RPMI7951 (cell line): ENCODE data around the gene C18orf25.

DNA sequence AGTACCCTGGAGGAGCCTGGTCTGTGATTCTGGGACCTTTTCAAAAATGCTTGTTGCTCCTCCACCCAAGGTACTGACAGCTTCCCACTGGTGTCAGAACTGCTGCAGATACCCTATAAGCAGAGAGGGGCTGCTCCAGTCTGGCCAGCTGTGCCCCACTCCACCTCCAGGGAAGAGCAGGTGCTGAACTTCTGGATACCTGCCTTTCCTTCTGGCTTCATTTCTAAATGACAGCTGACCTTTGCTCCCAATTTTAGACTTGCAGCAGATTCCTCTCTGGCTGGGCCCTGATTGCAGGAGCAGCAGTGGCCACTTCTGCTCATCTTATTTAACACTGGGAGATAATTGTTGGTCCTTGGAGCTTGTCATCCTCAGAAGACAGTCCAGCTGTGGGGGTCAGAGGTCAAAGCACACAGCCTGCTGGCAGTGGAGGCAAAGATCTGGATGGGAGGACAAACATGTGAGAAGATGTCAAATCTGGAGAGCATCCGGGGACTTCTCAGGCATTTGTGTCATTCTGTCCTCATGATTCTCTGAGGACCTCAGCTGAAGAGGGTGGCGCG is 38.9 kb downstream of the SETBP1 start:
- RAMPAGE, long total RNA = no peak

GRCh38 chr18:44800286-44800773 is 119.6 kb downstream of the SETBP1 start:
- RAMPAGE, long total RNA = no peak

DNA sequence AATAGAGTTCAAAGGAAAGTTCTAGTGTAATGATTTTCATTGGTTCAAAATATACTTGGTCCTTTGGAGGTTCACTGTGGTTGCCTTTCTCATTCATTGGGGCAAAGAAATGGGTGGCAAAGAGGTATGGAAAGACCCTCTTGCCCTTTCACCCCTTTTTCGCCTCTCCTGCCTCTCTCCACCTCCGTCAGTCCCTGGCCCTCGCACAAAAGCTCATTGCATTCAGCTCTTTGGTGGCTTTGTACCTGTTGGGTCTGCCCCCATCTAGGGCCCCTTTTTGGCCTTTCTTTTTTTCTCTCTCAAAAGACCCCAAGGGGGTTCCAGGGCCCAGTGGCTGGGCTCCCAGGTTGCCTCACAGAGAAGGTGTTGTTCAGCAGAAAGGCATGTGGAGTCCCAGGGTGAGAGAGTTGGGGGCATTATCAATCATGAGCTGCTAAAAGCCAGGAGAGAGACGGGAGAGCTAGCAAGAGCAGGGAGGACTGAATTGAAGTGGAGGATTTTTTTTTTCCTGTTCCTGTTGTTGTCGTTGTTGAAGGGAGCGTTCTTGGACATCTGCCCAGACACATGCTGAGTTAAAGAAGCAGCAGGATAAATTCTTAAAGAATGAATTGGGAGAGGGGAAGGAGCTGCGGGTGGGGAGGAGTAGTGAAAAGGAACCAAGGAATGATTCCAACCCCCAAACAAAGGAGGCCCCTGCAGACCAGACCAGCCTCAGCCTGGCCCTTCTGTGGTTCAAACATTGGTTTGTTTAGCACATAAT is 145.6 kb downstream of the SETBP1 start:
- RAMPAGE, long total RNA = no peak

GRCh38 chr18:45015946-45016338 is 335.3 kb downstream of the SETBP1 start:
- RAMPAGE, long total RNA = no peak

- RAMPAGE, long total RNA = no peak
These were observed 244.8 kb upstream of the SLC14A2 start for GRCh38 chr18:45370227-45371040.

GRCh38 chr18:45503747-45504232 is 111.5 kb upstream of the SLC14A2 start:
- RAMPAGE, long total RNA = no peak

- RAMPAGE, long total RNA = no peak
These were observed 36.3 kb upstream of the SLC14A1 start for GRCh38 chr18:45687654-45688179.

DNA sequence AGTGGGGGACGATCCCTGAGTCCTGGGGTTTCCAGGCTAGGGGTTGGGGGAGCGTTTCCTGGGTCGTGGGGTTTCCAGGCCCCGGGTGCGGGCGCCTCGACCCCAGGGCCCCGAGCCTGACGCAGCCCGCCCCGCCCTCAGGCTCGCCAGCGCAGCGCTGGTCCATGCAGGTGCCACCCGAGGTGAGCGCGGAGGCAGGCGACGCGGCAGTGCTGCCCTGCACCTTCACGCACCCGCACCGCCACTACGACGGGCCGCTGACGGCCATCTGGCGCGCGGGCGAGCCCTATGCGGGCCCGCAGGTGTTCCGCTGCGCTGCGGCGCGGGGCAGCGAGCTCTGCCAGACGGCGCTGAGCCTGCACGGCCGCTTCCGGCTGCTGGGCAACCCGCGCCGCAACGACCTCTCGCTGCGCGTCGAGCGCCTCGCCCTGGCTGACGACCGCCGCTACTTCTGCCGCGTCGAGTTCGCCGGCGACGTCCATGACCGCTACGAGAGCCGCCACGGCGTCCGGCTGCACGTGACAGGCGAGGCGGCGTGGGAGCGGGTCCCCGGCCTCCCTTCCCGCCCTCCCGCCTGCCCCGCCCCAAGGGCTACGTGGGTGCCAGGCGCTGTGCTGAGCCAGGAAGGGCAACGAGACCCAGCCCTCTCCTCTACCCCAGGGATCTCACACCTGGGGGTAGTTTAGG is 12.0 kb downstream of the SIGLEC15 start:
- RAMPAGE, long total RNA = no peak

DNA sequence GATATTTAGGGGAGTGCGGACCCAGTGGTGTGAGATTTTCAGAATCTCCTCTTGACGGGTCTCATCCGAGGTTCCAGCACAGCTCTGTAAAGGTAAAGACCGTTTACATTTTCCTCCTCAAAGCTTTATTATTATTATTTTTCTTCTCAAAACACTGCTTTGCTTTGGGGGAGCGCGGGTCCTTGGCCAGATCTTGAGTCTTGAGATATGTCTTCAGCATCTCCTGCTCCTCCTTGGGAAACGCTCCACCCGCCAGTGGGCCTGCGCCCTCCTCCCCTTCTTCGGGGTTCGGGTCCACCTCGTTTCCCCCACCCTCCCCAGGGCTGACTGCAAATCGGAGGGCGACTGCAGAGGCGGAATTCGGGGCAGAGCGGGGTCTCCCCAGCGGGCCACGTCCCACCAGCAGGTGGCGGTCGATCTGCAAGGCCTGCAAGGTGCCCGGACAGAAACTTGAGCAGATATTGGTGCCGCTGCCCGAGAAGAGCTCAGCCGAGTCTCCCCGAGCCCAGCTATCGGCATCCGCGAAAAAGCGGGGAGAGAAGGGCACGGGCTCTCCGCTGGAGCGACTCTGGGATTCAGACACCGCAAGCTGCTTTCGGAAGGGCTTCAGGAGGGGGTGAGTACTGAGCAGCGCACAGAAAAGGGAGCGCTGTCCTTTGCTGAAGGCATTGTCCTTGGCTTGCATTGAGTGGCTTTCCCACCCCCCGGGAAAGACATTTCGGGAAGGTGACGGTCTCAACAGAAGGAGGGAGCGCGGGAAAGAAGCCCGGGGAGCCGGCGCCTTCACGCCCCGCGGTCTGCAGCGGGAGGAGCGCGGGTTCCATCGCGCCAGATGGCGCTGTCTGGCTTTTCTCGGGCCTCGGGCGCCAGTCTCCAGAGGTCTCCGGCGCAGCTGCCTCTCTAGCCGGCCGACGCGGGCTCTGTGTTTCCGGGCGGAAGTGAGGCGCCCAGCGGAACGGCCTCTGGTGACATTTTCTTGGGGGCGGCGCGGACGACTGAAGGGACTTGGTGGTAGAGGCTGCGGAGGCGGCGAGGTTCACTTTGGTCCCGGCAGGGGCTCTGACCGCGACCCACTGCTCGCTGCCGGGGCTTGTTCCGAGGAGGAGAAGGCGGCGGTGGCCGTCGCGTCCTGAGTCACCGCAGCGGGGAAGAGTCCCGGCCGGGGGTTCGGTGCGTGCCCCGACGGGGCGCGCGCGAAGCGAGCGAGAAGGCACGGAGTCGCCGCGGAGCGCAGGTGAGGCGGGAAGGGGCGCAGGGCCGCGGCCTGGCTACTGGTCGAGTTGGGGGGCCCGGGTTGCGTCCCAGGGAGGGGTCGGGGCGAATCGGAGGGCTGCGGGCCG is at the start of gene C18orf25:
TSS of gene C18orf25 (plus strand) at position 938 of the 1,340 bp plus-strand sequence.
- RAMPAGE, long total RNA = no peak

- RAMPAGE, long total RNA = no peak
These were observed 53.0 kb downstream of the RNF165 start for GRCh38 chr18:46386827-46387134.

DNA sequence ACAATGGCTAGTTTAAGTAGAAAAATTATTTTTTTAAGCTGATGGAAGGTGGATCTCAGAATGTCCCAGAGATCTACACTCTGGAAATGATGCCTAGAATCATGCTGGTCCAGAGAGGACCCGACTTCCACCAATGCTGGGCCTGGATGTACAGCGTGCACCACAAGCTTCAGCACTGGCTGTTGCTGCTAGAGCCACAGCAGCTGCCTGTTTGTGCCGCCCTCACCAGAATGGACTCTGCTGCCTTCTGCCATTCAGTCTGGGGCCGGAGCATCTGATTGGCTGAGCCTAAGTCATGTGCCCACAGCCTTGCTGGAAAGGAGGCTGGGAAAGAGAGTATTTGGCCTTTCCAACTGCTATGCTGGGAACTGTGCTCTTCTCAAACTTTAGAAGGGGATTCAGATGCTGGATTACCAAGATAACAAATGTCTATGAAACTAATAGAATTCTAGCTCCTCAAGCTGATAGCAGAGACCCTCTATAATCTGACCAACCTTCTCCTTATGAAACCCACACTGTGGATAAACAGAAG is 4.0 kb upstream of the LOXHD1 start:
- RAMPAGE, long total RNA = no peak

GRCh38 chr18:46768430-46769023 is 11.7 kb upstream of the ST8SIA5 start:
- RAMPAGE, long total RNA = no peak

DNA sequence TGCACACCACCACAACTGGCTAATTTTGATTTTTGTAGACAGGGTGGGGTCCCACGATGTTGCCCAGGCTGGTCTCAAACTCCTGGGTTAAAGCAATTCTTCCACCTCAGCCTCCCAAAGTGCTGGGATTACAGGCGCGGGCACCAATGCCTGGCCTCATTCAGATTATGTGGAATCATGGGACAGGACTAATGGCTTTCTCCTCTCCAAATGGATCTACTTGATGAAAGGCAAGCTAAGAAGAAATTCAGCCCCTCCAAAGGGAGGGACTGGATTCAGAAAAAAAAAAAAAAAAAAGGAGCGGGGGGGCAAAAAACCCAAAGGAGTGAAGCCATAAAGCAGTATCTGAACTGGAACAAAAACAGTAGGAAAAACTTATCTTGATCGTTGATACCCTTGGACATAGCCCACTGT is 1.7 kb upstream of the HDHD2 start:
- RAMPAGE, long total RNA = no peak

DNA sequence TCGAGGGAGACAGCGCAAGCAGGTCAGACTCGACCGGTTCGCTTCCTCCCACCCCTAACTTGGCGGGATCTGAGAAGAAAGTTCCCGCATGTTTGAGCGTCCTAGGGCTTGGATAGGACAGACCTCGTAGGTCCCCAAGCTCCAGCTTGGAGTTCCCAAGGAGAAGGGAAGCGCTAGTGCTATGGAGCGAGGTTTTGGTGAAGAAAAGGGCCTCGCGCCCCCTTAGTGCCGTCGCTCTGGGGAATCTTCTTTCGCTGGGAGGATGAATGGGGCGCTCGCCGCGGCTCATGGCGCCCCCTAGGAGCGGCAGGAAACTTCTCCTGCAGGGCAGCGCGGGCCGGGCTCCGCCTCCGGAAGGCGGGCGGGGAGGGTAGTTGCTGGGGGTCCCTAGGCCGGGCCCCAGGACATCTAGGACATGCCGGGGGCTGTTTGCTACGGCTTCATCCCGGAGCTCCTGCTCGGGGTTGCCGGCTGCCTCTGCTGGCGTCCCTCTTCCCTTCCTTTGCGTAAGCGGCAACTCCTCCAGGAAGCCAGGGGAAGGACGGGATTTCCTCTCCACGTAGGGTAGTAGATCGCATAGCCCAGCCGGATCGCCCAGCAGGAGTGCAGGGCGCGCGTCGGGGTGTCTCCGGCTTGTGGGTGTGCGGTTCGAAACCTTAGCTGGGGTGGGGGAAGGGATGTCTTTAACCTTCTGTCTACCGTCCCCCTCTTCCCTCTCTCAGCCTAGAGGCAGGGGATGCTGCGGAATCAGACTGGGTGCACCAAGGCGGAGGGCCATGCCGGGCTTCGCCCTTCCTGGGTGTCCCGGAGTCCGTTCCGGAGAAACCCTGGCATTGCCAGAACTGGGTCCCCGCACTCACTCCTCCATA is 11.9 kb upstream of the SKOR2 start:
- RAMPAGE, long total RNA = no peak

- RAMPAGE, long total RNA = no peak
These were observed 51.0 kb downstream of the SMAD2 start for GRCh38 chr18:47879292-47880018.

- RAMPAGE, long total RNA = no peak
These were observed 693 bp upstream of the SMAD2 start for GRCh38 chr18:47930930-47931773.

DNA sequence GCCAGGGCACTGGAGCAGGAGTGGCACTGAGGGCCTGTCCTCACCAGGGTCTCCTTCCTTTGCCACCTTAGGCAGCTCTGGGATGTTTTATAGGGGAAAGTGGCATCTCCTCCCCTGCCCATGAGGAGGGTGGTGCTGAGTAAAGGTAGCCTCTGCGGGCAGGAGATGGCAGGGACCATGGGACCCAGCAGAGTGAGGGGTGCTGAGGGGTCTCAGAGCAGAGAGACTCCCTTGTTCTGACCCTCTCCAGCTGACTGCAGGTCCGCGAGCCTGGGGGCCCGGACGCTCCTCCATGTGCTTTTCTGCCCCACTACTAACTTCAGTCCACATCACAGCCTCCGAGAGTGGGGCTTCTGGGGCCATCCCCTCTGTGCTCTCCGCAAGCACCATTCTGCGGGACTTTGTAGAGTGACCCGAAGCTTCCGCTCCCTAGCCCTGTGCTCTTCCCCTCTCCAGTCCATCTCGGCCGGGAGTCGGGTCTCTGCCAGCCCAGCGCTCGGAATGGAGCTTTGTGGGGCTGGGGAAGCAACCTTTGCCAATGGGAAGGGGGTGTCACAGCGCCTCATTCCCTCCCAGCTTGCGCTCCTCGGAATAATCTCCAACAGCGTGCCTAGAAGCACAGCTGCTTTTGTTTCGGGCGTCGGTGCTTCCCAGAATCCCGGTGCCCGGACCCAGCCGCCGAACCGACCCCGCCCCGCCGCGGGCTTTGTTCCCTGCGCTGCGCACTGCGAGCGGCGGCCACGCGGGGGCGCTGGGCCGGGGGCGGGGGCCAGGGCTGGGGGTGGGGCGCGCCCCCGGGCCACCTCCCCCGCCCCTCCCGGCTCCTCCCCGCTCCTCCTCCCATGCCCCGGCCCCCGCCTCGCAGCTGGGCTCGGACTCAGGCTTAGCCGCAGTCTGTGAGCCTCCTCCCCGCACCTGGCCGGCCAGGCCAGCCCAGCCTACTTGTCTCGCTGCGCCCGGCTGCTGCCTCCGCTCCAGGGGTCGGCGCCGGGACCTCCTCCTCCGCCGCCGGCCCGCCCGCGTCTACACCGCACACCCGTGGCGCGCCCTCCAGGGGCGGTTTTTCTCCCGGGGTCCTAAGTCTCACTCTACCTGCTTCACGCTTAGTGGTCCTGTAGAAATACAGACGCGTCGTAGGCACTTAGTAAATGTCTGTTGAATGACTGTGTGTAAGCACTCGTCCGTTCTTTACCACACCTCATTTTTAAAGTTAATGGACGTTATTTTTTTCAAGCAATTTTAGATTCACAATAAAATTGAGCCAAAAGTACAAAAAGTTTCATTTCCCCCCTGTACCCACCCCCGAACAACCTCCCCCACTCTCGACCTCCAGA is 77.6 kb upstream of the SMAD2 start:
- RAMPAGE, long total RNA = no peak

DNA sequence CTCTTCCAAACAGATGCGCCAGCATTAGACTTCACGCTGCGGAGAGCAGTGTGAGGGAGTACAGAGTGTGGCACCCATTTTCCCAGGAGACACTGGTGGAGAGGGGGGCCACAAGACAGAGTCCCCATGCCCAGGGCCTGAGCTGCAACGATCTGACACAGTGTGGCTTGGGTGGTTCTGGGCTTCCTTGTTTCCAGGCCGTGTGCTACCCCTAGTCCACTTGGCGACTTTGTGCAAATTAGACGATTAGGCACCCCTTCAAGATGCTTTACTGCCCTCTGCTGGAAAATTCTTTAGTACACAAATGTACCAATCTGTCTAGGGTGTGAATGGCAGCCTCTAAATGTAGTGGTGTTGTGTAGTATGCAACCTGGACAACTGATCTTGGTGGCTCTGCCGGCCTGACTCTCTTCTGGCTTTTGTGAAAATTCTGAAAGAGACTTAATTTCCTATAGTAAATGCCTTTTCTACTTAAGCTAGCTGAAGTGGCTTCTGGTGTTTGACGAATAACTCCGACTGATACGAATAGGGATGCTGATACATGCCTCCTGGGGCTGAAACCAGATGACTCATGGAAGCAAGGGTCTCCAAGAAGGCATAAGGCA is 92.2 kb upstream of the SMAD2 start:
- RAMPAGE, long total RNA = no peak

DNA sequence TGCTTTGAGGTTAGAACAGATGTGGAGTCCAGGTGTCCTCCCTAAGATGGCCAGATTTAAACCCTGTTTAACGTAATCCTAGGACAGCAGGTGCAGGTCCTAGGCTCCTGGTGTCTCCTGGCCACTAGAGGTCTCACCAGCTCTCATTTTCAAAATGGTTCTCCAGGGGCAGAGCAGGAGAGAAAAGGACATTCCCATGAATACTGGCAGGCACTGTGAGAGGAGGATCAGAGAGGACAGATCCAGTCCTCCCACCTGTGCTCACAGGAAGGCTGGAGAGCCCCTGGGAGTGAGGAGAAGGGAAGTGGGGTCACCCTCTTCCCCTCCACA is 100.6 kb upstream of the SMAD2 start:
- RAMPAGE, long total RNA = no peak

GRCh38 chr18:48106773-48107400 is 176.4 kb upstream of the SMAD2 start:
- RAMPAGE, long total RNA = no peak